AG10803 (cell line): ENCODE data around the genes SYNC, PHC2 and GJB4.

DNA sequence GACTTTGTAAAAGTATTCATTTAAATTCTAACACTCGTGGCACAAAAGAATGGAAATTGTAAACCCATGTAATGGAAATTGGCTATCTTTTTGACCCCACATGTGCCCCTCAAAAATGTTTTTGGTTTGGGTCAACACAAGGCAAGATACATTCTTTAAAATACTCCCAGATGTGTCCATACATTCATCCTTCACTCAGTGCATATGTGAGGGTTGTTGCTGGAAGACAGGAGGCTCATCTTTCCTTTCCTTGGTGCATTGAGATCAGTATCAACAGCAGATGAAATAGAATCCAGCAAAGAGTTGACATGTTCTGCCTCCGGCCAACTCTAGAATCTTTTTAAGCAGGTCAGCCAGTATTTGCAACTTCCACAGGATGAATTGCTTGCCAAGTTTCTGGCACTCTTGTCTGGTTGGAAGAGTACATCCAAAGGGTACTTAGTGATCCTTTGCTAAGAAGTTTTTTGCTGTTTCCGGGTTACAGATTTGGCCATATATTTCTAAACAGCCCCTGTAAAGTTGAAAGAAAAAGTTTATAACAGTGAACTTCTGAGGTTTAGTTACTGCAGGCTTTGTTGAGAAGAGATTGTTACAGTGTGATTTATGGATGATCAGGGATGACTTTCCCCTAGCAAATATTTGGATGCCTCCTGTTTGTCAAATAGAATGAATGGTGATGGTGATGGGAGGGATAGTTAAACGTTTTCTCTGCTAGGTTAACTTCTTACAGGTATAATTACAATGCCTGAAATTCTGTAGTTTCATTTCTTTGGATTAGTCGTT is 21.0 kb downstream of the SYNC start:
- RRBS, result no CpG with 5 or more reads among the region's 5 CpGs

DNA sequence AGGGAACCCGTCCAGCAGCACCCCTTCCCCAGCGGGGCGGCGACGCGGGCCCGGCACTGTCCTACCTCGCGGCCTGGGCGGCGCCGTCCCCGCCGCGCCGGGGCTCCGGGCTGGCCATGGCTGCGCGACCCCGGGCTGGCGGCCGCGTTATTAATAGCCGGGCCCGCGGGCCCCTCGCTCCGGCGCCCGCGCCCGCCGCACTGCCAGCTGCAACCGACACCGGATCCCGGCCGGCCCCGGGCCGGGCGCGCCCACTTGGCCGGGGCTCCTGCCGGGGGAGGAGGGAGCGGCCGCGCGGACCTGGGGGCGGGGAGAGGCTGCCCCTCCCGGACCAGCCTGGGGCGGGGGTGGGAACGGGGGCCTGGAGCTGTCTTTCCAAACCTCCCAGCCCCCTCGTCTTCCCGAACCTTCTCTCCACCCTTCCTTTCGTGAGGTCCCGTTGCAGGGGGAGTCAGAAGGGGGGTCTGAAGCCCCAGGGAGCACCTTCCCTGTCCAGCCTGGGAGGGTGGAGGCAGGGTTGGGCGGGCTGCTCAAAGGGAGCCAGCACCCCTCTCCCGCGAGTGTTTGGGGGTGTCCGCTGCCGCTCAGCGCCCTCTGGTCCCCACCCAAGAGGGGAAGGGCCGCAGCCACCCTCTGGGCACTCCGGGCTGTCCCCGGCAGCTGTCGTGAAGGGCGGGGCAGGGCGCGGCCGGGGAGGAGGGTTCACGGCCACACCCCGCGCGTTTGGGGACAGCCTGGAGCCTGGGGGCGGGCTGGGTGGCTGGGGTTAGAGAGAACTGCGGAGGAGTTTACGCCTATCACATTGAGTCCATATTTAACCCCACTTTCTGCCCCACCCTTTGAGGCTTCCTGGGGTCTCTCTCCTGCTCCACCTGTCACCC is at the start of gene SYNC:
TSS of gene SYNC (minus strand) at position 228 of the 881 bp plus-strand sequence.
- RRBS, result 2% methylated on average over 36 of the region's 76 CpGs

DNA sequence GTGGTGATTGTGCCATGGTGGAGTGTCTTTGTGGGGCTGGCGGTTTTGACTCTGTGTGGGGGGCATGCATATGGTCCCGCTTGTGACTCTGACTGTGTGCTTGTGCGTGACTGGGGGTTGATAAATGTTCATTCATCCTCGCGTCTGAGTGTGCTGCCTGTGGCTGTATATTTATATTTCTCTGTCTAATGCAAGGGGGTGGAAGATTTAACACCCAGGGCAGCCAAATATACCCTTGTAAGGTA is 1.2 kb upstream of the SYNC start:
- RRBS, result no CpG with 5 or more reads among the region's 5 CpGs

DNA sequence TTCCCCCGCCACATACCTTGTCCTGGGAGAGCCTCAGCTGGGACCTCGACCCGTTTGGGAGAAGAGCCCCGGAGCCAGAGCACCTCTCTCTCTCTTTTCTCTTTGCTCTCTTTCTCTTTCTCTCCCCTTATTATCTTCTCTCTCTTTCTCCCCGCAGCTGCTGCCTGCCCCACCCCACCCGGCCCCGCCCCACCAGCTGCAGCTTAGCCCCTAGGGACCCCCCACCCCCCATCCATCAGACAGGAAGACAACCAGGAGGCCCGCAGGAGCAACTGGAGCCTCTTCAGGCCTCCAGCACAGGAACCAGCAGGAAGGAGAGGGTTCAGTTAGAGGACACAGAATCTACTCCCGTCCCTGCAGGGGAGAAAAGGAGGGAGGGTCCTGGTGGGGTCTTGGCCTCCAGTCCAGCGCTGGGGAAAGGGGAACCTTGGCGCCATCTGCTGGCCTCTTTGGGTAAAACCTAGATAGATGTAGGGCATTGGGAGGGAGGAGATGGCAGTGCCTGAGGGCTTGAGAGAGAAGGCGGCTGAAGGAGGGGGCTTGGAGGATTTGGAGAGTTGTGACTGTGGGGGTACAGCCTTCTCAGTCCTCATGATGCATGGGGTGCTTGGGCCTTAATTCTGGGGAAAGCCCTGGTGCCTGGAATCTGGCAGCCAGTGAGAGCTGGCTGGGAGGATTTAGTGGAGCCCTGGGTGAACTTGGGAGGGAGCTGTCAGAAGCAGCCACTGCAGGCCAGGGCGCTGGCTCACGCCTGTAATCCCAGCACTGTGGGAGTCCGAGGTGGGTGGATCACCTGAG is 1.9 kb upstream of the FNDC5 start:
- RRBS, result 23% methylated on average over 3 of the region's 15 CpGs

DNA sequence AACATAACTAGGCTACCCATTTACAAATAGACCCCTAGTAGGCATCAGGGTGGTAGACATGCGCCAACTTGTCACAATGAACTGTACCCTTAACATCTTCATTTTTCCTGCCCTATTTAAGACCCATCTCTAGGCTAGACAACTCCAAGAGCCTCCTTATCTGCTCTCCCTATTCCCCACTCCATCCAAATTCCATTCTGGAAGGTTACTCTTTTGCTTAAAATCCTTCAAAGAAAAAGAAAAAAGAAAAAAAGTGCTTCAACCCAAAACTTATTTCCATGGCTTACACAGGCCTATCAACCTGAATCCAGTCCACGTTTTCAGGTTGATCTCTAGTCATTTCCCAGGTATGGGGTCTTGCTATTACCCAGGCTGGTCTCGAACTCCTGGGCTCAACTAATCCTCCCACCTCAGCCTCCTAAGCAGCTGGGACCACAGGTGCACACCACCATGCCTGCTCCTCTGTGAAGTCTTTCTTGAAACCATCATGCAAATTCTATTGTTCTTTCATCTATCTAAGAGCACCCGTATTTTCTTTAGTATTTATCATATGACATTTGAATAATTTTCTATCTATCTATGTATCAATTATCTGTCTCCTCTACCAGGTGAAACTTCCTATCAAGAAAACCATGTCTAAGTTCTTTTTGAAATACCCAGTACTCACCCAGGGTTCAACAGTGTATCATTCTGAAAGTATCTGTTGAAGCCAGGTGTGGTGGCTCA is 7.6 kb downstream of the RNF19B start:
- RRBS, result no CpG with 5 or more reads among the region's 4 CpGs

- RRBS, result no CpG with 5 or more reads among the region's 5 CpGs
Measured at GRCh38 chr1:32986880-32987338, 22.3 kb upstream of the RNF19B start.

GRCh38 chr1:33010524-33010832 is 26.2 kb downstream of the AK2 start:
- RRBS, result no CpG with 5 or more reads among the region's 5 CpGs

- RRBS, result 84% methylated on average over 2 of the region's 5 CpGs
Measured at GRCh38 chr1:33149682-33150309, 32.0 kb downstream of the TRIM62 start.

DNA sequence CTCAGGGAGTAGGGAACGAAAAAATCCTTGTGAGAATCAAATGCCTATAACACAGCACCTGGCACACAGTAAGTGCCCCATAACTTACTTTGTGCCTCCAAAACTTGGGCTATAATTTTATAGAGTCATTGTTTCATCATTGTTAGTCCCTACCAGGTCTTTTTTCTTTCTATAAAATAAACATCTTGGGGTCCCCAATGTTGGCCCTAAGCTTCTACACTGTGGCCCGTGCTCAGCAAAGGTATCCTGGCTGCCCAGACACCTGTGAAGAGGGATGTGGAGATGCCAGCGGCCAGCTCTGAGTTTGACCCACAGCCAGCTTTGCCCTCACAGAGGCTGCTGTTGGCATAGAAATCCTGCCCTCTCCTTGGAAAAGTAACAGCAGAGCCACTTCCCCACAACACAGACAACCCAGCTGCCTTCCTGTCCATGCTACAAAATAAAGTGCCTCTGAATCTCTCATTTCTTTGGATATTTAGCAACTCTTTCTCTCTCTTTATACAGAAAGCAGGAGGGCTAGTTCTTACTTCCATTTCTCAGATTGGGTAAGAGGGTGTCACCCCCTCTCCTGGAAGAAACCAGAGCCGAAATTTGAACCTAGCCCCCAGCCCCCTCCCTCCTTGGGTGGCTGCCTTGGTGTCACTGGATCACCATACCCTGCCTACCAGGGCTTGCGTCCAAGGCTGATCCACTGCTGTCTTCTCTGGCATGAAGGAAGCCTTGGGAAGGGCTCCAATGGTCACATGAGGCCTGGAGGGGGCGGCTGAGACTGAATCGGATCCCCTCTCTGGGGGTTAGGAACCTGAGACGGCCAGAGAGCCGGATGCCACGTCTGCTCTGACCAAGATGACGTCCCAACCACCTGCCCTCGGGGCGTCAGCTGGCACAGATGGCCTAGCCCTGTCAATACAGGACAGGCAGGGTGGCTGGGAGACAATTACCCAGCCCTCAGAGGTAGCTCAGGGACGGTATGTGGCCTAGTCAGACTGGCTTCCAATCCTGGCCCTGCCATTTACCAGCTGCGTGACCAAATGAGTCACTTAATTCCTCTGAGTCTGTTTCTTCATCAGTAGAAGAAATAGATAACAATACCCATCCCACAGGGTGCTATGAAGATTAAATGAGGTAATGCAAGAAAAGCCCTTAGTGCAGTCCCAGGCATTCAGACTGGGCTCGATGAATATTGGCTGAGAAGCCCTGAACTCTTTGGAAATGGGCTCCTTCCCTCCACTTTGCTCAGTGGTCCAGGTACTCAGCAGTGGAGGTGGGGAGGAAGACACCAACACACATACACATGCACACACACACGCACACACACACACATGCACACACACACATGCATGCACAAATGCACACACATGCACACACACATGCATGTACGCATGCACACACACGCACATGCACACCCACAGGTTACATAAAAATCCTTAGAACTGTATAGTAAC is 5.6 kb downstream of the TRIM62 start:
- RRBS, result no CpG with 5 or more reads among the region's 19 CpGs

DNA sequence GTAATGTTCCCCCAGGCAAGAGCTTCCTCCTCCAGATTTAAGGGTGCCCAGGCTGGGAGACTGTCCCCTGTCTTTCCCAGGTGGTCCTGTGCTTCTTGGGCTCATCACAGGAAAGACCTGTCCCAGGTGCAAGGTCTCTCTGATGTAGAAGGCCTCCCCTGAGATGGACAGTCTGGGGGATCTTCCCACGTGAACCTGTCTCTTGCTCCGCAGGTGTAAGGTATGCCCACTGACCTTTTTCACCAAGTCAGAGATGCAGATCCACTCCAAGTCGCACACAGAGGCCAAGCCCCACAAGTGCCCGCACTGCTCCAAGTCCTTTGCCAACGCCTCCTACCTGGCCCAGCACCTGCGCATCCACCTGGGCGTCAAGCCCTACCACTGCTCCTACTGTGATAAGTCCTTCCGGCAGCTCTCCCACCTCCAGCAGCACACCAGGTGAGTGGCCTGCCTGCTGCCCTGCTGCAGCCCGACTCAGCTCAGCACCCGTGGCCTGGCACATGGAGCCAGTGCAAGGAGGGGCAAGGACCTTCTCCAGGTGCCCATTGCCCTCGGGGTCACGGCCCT is 25.2 kb downstream of the ZNF362 start:
- RRBS, result no CpG with 5 or more reads among the region's 12 CpGs

DNA sequence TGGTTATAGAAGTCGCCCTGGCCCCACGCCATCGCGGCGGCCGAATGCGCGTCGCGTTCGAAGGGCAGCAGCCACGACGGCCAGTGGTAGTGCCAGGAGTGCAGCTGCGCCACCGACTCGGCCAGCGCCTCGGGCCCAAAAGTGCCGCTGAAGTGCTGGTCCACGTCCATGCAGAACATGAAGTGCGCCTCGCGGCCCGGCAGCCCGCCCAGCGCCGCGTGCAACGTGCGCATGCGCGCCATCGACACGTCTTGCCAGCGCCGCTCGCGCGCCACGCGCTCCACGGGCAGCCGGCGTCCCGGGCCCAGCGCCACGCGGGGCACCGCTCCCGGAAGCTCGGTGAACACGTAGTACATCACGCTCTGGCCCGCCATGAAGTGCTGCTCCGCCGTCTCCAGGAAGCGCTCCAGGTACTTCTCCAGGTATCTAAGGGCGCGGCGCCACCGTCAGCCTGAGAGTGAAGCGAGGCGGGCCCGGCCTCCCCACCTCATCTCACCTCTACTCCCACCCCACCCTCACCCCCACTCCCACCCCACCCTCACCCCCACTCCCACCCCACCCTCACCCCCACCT is 13.8 kb downstream of the A3GALT2 start:
- RRBS, result 13% methylated on average over 16 of the region's 64 CpGs

DNA sequence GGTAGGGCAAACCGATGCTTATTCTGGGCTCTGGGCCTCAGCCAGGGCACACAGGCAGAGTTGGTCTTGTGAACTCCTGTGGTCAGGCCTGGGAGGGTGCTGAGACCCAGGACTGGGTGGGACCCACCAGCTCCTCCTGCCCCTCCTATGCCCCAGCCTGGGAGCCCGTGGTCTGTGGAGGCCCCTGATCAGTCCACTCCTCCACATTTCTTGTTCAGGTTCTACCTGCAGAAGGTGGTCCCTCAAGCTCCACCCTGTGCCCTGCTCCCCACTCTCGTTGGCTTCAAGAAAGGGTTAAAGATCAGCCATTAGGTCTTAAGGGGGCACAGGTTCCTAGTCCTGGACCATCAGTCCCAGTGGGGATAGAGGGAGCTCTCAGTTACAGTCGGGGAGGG is 544 bp downstream of the A3GALT2 start:
- RRBS, result no CpG with 5 or more reads among the region's 4 CpGs

GRCh38 chr1:33326802-33327450 is 6.0 kb upstream of the A3GALT2 start:
- RRBS, result no CpG with 5 or more reads among the region's 11 CpGs

GRCh38 chr1:33334736-33335575 is 14.1 kb upstream of the A3GALT2 start:
- RRBS, result no CpG with 5 or more reads among the region's 5 CpGs

DNA sequence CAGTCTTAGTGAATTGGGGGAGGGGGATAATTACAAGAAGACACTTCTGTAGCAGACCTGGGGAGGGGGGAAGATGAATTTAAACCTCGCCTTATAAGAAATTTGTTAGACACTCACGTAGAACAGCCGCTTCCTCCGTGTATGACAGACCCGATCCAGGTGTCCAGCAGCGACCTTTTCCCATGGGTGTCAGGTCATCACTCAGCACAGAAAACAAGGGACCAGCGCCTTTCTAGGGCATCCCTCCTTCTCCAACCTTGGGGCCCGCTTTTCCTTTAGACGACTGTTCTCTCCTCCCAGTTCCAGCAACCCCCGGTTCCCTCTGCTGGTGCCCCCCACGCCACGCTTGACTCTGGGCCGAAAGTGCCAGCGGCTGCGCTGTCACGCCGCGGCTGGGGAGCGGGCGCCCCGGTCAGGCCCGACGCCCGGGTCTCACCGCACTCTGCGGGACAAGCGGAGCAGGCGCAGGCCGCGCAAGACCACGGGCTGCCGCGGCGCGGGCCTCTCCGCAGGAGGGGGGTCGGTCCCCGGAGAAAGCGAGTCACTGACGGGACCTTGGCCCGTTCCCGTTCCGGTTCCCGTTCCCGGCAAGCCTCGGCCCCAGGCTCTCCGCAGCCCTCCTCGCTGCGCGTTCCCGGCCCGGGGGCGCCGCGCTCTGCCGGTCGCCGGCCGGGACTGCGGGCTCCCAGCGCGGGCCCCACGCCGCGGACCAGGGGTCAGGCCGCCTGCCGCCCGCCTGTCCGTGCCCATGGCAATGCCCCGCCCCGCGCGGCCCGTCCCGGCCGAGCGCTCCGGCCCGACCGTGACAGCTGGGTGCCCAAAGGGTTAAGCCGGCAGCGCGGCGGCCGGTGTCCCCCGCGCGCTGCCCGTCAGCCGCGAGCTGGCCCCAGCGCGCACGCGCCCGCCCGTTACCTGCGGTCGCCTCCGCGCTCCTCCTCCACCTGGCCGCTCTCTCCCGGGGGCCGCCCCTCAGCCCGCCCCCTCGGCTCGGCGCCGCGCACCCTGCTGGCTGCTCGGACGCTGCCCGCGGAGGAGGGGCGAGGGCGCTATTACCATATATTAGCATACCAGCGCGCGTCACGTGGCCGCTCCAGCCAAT is at the start of gene PHC2:
TSS of gene PHC2 (minus strand) at position 1,032 of the 1,099 bp plus-strand sequence.
- RRBS, result 2% methylated on average over 45 of the region's 121 CpGs

GRCh38 chr1:33461473-33461775 is 11.0 kb upstream of the ZSCAN20 start:
- RRBS, result no CpG with 5 or more reads among the region's 2 CpGs

DNA sequence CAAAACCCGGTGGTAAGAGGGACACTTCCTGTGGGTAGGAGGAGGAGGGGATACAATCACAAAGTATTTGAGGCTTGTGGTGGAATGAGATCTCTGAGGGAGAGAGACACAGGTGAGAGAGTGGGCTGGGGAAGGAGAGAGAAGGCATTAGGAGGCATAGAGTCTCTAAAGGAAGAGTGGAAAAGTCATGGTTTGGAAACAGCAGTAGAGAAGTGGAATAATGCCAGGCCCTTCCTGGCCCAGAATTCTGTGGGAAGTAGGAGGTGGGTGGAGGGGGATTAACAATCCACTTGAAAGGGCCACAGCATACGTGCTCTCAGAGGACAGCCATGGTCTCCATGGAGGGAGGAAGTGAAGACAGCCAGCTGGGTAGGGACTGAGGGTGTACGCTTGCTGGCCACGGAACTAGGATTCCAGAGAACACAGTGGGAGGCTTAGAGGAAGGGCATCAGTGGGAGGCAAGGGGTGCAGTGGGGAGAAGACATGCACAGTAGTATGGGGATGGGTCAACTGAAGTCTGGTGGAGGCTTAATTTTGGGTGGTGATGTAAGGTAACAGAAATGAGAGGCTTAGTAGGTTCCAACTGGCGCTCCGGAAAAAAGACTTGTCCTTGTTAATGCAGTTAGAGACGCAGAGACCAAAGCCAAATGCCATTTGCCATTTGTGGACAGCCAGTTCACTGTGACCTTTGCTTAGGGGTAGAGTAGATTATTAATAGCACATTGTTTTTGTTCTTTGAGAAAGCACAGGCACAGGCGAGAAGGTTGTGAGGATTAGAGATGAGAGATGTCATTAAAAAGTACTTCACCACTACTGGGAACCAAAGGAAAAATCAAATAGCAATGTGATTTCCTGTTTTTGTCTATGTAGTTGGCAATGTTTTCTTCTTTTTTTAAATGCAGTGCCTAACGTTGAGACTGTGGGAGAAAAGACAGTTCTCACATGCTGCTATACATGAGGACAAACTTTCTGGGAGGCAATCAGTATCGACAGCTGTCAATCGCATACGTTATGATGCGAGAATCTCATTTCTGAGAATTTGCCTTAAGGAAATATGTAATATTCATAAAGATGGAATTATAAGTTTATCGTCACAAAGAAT is 103.0 kb downstream of the ZSCAN20 start:
- RRBS, result no CpG with 5 or more reads among the region's 14 CpGs

GRCh38 chr1:33634833-33635234 is 162.4 kb downstream of the ZSCAN20 start:
- RRBS, result no CpG with 5 or more reads among the region's 9 CpGs

- RRBS, result no CpG with 5 or more reads among the region's 8 CpGs
Measured at GRCh38 chr1:34684648-34685694, 69.9 kb upstream of the GJB5 start.

- RRBS, result 44% methylated on average over 3 of the region's 7 CpGs
Measured at GRCh38 chr1:34759367-34759859, at the start of gene GJB4. Gene GJB4, plus strand, starts transcription at chr1:34759740.